Mesangial cell (primary cell): ENCODE data around the genes ULK4 and CCDC13.

GRCh38 chr3:40542291-40542902 is 17.6 kb downstream of the ZNF621 start:
- RAMPAGE, long total RNA: no peak

DNA sequence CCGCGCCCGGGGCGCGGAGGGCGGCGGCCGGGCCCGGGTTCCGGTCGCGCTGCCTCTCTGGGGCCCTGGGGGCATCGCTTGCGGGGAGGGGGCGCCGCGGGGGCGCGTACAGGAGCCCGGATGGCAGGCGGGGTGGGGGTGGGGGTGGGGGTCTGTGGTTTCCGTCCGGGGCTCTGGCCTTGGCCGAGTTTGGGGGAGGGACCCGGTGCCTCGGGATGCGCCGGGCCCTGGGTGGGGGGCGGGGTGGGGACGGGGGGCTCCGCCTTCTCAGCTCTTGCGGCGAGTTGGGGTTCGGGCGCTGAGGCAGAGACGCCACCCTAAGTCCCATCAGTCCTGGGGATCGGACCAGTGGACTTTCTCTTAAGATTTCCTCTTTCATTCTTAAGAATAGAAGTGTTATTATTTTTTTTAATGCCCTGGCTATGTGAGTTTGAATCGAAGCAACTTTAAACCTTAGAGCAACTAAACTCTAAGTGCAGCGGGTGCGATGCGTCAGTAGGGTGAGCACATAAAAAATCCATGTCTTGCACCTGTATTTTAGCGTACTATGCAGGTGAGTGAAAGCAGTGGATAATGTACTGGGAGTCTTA is 619 bp downstream of the CTNNB1 start:
- RAMPAGE, long total RNA: no peak

GRCh38 chr3:41225420-41226199 is 26.3 kb downstream of the CTNNB1 start:
- RAMPAGE, long total RNA: no peak

DNA sequence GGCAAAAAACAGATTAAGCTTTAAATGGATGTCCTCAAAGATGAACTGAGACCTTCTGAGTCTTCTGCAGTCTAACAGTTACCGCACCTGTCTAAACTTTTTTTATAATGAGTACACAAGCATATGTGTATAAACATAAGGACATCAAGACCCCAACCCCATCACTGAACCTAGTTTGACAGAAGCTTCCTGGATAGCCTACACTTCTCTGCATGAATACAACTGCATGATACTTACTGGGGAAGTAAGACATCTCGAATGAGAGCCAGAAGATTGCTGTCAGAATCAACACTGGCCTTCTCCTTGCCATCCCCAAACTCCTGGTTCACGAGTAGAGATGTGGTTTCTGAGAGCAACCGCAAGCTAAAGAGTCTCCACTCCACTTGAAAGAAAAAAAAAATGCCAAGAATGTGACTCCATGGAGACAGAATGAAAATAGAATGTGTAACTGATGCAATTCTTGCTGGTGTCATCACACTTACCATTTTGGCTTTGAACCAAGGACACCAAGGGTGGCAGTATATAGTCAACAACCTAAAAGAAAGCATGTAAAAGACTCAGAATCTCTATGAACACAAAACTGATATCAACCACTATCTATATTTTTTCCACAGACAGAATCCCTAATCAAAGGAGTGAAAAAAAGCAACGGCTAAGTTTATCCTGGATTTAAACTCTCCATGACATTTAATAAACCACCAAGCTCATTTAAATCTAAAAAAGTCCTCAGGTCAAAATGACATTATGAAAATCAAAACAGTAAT is 280.4 kb downstream of the ULK4 start:
- RAMPAGE, long total RNA: no peak

DNA sequence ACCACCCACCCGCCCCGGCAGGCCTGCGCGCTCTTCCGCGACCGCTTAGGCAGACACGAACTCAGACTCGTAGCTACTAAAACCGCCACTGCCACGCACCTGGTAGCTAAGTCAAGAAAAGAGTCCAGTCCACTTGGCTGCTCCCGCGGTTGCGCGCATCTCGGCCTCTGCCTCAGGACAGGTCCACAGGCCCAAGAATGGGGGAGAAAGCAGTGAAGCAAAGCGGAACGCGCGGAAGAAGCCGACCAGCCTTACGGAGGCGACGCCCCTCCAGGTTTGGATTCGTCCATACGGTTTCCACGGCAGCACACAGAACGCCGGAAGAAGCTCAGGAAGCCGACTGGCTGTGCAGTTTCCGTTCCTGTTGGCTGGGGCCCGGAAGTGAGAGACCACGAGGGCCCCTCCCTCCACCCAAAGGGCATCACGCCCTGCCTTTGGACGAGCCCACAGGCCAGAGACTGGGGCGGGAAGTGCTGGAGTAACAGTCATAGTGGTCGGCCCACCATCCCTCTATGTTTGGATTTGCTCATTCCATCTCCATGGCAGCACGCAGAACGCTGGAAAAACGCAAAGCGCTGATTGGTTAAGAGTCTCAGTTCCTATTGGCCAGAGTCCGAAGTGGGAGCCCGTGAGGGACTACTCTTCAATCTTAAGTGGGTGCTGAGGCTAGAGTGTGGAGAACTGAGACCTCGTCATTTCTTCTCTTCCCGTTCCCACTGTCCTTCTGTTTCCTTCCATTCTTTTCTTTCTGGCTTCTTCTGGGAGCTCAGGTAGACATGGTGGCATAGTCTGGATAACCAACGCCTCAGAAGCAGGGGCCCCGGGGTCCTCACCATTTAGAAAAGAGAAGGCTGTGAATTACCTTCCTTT is at the start of gene ULK4:
Gene ULK4, minus strand, starts transcription at position 187 of the 870 bp plus-strand sequence.
- RAMPAGE, long total RNA: start-site peak on the minus strand centred at position 172 of the sequence, 31 bp wide, 58 reads

- RAMPAGE, long total RNA: no peak
Observed at GRCh38 chr3:42014513-42014586, 52.4 kb upstream of the ULK4 start.

DNA sequence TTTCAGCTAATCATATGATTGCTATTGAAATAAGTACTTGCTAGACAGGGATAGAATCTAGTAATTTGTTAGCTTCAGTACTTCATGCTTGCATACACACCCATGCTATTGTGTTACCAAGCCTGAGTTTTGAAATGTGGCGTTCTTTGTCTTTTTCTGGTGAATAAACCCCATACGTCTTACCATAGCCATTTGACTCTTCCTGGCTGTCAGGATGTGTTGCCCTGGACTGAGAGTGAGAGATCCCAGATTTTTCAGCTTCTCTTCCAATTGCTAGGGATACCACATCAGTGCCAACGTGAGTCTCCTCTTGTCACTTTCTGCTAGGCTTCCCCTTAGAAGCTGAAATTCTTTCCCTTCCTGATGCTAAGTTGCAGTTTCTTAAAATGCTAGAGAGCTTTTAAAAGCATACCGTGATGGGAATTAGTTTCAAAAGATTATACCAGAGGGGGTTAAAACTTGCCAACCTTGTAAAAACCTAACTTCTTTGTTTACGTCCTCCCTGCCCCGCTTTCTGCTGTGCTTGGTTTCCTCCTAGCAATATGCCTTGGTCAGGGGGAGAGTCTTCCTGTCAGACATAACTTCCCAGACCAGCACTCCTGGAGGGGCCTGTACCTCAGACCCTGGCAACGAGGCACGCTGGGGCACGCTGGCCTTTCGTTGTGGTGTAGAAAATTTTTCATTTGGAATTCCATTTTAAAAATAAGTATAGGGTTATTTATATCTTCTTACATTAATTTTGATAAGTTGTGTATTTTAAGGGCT is 62.9 kb upstream of the ULK4 start:
- RAMPAGE, long total RNA: no peak

DNA sequence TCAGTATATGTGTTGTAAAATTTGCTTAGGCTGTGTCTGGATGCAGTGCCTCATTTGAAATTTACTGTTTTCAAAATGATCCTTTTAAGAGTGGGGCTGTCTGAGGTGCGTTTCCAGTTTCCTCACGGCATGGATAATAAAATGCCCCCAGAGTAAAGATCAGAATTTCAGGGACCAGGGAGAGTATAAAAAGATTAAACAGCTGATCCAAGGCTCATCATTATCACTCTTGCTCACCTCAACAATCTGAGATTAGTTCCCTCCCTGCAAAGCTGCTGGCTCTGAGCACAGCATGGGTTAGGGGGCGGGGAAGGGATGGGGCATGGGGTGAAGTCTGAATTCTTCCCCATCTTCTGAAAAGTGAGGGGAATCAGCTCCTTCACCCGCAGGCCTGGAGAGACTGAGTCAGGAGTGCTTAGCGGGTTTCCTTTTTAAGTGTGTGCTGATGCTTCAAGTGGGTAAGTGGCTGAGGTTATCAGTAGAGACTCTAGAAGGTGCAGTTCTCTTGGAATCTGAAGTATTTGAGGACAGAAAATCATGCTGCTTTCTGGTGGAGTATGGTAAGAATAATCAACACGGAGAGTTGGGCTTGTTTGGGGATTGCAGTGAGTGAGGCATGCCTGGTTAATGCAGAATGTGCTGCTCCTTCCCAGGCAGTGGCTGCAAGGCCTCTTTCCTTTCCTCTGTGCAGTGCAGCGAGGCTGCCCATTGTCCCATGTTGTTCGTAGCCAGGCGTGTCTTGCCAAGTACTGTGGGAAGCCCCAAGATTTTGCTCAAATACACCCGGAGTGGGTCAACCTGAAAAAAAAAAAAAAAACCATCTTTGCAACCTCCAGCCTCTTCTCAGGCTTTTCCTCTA is 59.2 kb upstream of the TRAK1 start:
- RAMPAGE, long total RNA: no peak

GRCh38 chr3:42032539-42033061 is 58.6 kb upstream of the TRAK1 start:
- RAMPAGE, long total RNA: no peak

DNA sequence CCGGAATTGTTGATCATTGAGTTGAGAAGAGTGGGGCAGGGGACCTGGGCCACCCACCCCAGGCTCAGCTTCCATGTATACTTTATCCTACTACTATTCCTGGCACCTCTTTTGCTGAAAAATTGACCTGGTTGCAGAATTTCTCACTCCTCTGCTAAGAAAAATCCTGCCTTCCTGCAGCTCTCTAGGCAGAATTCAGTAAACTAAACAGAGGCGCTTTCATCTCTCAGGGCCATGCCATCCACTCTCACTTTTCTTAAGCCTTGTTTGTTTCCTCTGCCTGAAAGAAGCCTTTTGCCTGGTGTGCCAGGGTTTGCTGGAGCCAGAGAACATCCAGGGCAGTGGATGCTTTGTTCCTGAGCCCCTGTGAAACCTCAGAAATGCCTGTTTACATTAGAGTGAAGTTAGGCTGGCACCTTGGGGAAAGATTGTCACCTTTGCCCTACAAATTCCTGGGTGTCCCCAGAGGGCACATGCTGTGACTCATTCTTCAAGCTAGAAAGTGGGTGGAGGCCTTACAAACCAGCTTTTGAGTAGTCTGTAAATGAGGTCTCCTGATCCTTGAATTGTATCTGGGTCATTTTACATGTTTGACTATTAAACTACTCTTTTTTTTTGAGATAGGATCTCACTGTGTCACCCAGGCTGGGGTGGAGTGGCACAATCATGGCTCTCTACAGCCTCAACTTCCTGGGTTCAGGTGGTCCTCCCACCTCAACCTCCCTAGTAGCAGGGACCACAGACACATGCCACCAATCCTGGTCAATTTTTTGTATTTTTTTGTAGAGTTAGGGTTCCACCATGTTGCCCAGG is 10.7 kb upstream of the TRAK1 start:
- RAMPAGE, long total RNA: no peak

GRCh38 chr3:42087051-42087471 is 4.1 kb upstream of the TRAK1 start:
- RAMPAGE, long total RNA: no peak

- RAMPAGE, long total RNA: no peak
Observed at GRCh38 chr3:42099514-42100172, 8.5 kb downstream of the TRAK1 start.

DNA sequence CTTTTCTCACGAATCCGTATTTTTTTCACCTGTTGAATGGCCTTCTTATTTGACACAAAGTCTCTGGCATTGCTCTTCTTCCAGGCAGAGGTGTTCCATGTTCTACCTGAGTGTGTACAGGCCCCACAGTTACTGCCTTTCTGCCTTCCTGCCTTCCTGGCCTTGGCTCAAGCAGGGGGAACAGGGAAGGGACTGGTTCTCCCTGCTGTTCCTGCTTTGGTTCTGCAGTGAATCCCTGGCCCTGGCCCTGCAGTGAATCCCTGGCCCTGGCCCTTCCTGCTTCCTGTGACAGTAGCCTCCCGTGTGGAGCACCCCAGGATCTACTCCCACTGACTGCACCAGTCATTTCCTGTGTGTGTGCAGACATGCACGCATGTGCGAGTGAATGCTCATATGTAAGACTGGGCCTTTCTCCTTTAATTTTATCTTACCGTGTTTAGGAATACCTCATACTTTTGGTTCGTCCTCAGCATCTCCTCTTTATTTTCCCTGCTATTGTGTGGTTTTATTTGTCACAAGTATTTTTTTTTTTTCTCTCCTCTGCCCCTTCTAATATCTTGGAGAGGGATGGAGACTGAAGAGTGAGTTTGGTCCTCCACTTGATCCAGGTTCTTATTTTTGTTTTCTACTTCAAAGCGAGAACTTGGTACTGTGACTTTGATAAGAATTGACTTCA is 32.2 kb downstream of the TRAK1 start:
- RAMPAGE, long total RNA: no peak

- RAMPAGE, long total RNA: no peak
Observed at GRCh38 chr3:42179120-42179951, 86.6 kb downstream of the CCK start.

- RAMPAGE, long total RNA: no peak
Observed at GRCh38 chr3:42527032-42527571, 24.7 kb downstream of the VIPR1 start.

- RAMPAGE, long total RNA: no peak
Observed at GRCh38 chr3:42649975-42651152, 3.1 kb upstream of the ZBTB47 start.

DNA sequence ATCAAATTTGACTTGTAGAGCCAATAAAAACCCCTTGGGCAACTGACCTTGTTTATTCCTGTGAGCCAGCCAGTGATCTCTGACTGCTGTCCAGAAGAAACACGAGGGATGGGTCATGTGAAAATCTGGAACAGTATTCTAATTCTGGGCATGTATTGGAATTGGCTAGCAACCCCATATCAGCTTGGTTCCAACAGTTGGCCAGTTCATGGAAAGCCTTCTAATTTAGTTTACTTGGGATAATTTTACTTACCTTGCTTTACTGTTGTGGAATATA is 19.1 kb upstream of the HHATL start:
- RAMPAGE, long total RNA: no peak

GRCh38 chr3:42772392-42773464 is at the start of gene CCDC13:
CCDC13 (minus strand) TSS chr3:42773253.
- RAMPAGE, long total RNA: no peak

GRCh38 chr3:42819440-42819816 is 10.2 kb downstream of the ACKR2 start:
- RAMPAGE, long total RNA: no peak

- RAMPAGE, long total RNA: no peak
Observed at GRCh38 chr3:42829392-42830164, 20.3 kb downstream of the ACKR2 start.